Trachea (tissue), 1 donor: ENCODE results near the gene TMEM14C.

GRCh38 chr6:10417557-10418043, 2.7 kb upstream of the TFAP2A start:
- PRO-cap: no peak

GRCh38 chr6:10451638-10452401, 36.9 kb upstream of the TFAP2A start:
- PRO-cap: no peak

GRCh38 chr6:10531503-10531994, 10.4 kb downstream of the GCNT2 start:
- PRO-cap: no peak

DNA sequence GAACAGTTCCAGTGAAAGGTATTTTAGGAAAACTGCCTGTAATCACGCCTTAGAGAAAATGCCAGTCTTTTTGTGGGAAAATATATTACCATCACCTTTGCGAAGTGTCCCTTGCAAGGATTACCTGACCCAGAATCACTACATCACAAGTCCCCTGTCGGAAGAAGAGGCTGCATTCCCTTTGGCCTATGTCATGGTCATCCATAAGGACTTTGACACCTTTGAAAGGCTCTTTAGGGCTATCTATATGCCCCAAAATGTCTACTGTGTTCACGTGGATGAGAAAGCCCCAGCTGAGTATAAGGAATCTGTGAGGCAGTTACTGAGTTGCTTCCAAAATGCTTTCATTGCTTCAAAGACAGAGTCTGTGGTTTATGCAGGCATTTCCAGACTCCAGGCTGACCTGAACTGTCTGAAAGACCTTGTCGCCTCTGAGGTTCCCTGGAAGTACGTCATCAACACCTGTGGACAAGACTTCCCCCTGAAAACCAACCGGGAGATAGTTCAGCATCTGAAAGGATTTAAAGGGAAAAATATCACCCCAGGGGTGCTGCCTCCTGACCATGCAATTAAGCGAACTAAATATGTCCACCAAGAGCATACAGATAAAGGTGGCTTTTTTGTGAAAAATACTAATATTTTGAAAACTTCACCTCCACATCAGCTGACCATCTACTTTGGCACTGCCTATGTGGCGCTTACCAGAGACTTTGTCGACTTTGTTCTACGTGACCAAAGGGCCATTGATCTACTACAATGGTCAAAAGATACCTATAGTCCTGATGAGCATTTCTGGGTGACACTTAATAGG, 65.2 kb downstream of the GCNT2 start:
- PRO-cap: no peak

GRCh38 chr6:10610219-10610636, 84.2 kb downstream of the C6orf52 start:
- PRO-cap: no peak

GRCh38 chr6:10690719-10691267, 3.6 kb downstream of the C6orf52 start:
- PRO-cap: unidirectional peak, plus-strand start at chr6:10691015

- PRO-cap: bidirectional peak, plus-strand start at chr6:10723138, minus-strand start at chr6:10722945
Observed at GRCh38 chr6:10722745-10723836, at the start of gene TMEM14C. Gene TMEM14C, plus strand, starts transcription at chr6:10723070.

GRCh38 chr6:11042582-11042796, 1.6 kb downstream of the ELOVL2 start:
- PRO-cap: no peak

DNA sequence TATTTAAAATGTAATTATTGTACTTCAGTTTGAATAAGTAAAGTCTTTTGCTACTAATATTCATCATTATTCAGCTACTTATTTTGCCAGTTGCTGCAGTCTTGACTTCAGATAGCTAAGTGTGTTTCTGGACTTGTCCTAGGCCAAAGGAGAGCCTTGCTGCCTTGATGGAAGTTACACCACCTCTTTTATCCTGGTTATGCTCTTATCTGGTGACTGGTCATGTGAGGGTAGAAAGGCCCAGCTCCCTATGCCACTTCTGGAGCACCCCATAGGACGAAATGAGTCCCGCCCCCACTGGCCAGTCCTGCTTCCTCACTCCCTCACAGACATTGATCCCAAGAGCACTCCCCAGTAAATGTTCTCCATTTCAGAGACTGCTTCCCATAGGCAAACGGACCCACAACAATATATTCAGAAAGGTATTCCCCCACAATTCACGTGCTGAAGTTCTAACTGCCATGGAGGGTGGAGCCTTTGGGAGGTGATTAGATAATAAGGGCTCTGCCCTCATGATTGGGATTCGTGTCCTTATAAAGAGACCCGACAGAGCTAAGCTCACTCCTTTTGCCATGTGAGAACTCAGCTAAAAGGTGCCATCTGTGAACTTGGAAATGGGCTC, 21.4 kb upstream of the ELOVL2 start:
- PRO-cap: no peak

DNA sequence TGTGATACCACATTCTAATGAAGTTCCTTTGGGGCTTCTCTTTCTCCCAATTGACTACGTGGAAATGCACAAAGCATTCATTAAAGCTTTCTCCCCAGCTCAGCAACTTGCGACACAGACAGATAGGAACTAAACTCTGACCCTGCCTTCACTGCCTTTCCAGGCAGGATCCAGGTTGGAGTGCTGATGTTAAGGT, 23.1 kb upstream of the ELOVL2 start:
- PRO-cap: no peak

DNA sequence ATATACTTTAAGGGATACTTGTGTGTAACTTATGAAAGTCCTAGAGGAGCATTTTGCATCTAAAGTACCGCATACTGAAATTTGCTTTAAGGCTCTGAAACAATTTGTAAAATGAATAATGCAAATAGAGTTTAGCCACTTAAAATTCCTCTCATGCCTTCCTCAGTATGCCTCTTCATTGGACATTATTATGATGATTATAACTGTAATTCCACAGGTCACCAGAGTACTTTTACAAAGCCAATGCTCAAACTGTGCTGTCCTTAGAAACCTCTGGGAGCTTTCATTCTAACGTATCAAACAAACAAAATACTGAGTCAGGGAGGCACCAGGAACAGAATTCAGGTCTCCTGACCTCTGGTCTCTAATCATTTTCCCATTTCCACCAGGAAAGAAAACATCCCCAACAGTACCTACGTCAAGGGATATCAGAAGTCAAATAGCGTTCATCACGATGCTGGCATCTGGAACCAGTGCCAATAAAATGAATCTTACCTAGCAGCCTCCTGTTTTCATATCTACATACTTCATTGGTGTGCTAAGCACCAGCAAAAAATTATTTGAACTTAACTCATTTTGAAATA, 38.1 kb downstream of the NEDD9 start:
- PRO-cap: no peak

DNA sequence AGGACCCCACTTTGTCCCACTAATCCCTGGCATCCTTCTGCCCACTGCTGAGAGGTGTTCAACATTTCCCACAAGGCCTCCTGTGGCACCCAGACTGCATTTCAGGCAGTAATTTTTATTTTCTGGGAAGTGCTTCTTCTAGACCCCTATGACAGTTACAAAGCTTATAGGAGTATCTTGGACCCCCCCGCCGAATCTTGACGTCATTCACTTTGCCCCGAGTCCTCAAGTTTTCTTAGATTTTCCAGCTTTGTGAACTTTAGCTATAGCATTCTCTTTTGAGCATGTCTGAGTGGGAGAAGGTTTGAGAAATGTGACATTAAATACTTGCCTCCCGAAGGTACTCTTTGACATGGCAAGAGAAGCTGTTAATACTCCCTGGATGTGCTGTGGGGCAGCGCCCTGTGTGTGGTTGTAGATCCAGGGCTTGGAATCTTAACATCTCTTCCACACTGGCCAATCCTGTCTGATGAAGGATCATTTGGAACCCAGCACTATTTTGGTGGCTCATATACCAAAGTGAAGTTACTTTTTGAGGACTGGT, 12.3 kb downstream of the NEDD9 start:
- PRO-cap: no peak

DNA sequence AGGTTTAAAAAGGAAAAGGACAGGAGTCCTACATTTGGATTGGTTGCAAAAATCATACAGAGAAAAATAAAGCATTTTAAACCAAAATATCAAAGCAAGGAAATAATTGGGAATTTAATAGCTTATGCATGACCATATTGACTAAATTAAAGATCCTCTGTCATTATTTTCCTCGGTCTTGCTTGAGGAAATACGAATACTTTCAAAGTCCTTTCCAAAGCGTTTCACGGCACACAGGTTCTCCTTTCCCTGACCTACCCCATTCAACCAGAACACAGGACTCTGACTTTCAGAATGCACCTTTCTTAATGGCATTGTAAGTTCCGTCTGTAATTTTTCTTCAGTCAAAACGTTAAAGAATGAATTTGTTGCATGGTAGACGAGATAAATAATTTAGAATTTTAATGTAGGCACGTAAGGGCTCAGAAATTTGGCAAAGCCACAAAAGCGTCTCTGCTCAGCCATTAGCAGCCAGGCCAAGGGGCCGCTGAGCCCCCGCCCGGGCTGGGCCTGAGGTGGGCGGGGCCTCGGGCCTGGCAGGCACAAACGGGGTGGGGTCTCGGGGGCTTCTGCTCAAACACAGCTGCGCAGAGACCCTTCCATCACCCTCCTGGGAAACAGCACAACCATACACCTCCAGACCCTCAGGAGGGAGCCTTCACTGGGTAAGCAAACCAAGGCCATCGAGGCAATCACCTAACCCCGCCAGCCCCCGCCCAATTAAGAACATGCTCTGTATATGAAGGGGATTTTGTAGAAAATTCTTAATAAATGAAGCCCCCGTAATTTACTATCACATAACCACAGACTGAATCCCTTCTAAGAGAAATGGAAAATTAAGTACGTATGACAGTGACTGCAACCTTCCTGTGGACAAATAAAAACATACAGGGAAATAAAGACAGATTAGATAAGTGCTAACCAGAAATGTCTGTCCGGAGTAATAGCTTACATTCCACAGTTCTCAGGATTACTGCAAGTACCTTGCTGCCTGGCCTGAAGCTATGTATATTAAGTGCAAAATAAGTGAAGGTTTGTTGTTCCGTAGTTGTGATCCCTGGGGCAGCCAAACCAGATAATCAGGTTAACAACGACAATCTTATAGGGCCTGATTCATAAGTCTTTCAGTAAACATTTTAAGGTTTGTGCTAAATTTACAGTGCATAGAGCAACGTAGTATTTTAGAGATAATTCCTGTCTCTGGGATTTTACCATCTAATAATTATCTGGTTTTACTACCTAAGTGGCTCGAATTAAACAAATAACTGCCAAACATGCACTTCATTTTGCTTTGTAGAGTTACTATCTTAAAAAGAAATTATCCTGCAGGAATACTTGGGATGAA, 3.1 kb downstream of the NEDD9 start:
- PRO-cap: bidirectional peak, plus-strand start at position 545 of the sequence, minus-strand start at position 265 of the sequence; unidirectional peak, plus-strand start at position 576 of the sequence; bidirectional peak, plus-strand start at position 602 of the sequence, minus-strand start at position 612 of the sequence

DNA sequence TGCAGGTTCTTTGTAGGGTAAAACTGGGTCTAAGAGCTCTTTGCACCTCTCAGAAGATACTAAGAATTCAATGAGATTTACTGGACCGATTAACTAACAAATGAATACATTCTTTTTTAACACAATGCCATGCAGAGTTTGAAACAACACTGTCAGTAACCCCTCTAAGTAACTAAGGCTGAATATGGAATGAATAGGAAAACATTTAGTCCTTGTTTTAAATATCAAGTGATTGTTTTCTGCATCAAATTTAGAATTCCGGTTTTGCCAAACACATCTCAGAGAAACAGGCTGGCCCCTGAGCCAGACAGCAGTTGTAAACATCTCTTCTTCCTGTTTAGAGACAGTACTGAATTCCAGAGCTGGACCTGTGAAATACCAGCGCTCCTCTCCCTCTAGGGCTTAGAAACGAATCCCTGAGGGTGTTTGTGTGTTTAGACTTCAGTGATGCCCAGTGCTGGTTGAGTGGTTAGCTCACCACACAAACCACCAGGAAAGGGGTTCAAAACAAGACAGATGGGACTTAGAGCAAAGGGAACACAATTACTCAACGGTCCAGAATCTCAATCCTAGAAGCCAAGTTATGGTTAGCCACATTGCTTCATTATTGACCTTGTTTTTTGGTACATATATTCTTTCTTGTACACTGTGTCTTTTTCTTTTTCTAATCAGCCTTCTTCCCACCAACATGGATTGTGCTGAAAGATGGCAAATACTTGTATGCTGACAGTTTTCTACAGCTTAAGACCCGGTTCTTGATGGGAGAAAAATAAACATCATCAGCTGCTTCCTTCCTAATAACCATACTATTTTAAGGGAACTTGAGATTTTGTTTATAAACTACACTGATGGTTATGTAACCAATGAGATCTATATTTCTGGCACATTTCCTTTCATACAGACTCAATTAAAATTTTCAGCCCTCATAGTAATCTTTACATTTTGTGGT, 108.6 kb upstream of the TMEM170B start:
- PRO-cap: no peak

DNA sequence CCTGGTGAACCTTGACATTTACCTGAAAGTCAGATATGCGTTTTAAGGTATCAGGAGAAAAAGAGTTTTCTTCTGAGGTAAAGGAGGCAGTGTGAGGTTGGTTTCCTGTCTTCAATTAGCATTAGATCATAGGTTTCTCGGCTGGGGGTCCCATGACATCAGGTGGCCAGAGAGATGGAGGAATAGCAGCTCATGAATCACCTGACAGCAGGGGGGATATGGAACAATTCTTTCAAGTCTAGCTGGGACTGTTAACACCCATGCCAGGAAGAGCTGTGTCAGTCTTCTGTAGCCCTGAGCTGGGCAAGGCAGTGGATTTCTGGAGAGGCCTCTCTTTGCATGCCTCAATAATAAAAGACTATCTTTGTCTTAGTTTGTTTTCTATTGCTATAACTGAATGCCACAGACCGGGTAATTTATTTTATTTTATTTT, 107.9 kb upstream of the TMEM170B start:
- PRO-cap: no peak

DNA sequence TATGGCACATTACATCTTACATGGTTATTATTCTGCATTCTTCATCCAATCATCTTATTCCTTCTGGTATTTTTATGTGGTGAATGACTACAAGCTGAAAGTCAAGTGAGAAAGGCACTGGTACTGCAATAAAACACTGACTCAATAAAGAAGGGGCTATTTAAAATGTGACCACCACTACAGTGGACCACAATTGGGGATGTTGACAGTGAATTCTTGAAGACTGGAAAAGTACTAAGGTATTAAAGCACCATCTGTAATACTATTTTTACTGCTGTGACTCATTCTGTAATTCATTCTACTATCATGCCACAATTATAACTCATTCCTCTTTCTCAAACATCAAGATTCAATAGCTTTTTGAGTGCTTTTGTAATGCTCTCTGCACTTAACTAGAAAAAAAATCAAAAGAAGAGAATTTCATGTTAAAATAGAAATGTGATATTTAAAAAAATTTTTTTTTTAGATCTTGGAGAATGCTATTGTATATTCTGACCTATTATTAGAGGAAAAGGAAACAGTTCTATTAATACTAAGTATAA, 104.8 kb upstream of the TMEM170B start:
- PRO-cap: no peak

- PRO-cap: no peak
Observed at GRCh38 chr6:11794958-11795371, 16.4 kb upstream of the ADTRP start.

DNA sequence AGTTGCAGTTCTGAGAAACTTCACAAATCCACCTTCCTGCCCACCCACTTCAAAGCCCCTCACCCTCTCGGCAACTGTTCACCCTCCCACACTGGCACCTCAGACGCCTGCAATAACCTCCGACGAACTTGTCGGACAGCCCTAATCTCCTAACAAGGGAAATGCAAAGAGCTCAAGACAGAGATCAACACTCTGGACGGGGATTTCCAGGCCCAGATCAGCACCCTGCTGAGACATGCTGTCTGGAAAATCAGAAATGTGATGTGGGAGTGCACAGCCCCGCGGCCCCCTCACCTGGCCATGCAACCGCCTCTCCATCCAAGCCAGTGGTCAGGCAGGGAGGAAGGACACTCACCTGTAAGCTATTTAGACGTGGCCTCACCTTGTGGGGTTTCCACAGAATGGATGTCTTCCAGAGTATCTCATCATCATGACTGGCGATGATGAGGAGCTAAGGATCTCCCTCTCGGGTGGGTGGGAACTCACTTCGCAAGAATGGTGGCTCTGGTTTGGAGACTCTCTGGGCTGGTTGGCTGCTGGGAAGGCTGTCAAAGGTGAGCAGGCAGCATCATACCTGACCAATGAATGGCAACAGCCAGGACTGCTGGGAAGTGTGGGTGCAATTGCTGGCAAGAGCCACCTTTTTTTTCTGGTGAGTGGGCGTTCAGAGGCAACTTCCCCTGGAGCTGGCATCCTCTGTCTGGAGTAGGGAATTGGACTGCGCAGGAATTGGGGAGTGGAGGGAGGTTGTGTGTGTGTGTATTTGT, 28.1 kb upstream of the ADTRP start:
- PRO-cap: no peak

- PRO-cap: bidirectional peak, plus-strand start at chr6:12011386, minus-strand start at chr6:12011181
Observed at GRCh38 chr6:12010571-12011313, 1.4 kb upstream of the HIVEP1 start.

DNA sequence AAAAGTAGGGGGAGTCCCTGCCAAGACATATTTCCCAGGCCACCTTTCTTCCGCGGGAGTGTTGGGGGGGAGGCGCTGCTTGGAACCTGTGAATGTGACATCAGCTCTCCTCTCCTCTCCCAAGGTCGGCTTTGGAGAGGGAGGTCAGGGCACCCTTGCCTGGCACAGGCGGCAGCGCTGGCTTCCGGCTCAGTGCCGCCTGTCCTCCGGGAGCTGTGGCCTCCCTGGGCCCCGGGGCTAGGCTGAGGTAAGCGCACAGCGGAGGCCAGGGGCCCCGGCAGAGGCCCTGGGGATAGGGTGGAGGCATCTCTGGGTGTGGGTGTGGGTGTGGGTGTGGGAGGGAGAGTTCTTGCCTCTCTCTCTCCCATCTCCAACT, 1.9 kb upstream of the EDN1 start:
- PRO-cap: no peak